Foreskin fibroblast (primary cell): ENCODE measurements around the gene BMERB1.

DNA sequence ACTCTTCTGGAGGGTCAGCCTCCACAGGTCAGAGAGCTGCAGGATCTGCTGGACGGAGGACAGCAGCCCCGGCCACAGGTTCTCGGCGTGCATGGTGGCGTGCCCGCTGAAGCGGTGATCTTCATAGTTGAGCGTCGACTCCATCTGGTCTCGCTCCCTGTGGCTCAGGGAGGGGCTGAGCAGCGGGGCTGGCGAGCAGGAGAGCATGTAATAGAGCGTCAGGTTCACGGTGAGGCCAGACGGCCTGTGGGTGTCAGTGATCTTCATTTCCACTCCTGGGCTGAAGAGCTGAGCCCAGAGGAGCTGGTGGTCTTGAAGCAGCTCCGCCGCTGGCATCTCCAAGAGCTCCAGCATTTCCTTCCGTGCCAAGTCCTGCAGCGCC is 14.0 kb downstream of the PDXDC1 start:
- RRBS = no CpG with 5 or more reads among the region's 19 CpGs

DNA sequence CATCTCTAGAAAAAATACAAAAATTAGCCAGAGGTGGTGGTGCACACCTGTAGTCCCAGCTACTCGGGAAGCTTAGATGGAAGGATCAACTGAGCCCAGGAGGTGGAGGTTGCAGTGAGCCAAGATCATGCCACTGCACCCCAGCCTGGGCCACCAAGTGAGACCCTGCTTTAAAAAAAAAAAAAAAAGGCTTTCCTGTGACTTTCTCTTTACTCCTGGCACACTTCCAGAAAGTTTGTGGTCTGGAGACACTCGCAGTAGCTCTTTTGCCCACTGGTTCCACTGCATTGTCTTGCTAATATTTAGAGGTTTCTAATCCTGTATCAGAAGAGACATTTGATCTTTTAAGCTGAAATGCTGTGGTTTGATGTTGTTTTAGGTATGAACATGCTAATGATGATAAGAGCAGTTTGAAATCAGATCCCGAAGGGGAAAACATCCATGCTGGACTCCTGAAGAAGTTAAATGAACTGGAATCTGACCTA is 23.4 kb downstream of the NTAN1 start:
- RRBS = no CpG with 5 or more reads among the region's 3 CpGs

DNA sequence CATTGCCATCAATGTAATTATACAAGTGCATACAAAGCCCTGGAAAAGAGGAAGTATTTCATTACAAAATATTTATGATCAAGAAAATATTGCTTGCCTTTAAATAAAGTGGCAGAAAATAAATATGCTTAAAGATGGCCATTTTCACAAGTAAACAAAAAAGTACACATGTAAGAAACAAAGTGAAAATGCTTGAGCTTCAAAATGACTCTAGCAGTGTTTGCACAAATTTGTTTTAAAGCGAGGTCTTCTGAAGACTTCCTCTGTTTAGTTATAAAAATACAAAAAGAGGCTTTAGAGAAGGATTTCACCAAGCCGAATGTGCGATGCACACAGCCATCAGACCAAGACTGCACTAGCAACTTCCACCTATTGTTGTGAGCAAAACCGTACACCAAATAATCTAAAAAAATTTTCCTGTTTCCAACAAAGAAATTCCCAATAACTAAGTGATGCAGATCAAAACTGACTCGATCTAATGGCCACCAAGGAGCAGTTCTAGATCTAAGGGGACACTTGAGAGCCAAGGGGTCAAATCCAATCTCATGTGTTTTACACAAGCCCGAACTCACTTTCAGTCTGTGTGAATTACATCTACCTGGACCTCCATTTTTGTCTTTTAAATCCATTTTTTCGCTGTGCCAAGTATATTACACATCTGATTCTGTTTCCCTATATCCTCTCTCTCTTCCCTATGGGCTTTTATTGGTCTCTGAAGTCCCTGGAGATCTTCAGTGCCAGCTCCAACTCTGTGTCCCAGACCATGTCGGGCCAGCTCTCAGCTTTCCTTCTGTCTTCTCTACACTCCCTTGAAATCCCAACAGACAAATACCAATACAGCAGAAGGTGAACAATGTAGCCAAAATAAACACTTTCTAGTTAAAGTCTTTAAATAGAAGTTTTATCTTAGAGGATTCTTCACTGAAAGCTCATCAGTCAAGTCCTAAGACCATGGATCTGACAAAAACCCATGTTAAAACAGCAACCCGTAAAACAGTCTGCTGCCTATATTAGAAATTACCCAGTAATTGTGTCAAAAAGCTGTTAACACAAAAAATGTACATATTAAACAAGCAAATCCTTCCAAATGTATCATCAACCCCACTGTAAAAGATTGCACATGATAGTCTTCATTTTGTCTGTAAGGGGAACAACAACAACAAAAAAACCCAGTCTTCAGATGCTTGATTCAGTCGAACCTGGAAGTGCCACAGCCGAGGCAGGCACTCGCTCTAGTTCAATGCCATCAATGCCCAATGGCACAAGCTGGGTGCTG is 5.0 kb upstream of the NTAN1 start:
- RRBS = no CpG with 5 or more reads among the region's 12 CpGs

GRCh38 chr16:15206317-15206738 is 112.3 kb upstream of the RRN3 start:
- RRBS = no CpG with 5 or more reads among the region's 8 CpGs

GRCh38 chr16:15434236-15435556 is at the start of gene BMERB1:
TSS of gene BMERB1 (plus strand) at chr16:15434588.
- RRBS = 3% methylated on average over 12 of the region's 78 CpGs

DNA sequence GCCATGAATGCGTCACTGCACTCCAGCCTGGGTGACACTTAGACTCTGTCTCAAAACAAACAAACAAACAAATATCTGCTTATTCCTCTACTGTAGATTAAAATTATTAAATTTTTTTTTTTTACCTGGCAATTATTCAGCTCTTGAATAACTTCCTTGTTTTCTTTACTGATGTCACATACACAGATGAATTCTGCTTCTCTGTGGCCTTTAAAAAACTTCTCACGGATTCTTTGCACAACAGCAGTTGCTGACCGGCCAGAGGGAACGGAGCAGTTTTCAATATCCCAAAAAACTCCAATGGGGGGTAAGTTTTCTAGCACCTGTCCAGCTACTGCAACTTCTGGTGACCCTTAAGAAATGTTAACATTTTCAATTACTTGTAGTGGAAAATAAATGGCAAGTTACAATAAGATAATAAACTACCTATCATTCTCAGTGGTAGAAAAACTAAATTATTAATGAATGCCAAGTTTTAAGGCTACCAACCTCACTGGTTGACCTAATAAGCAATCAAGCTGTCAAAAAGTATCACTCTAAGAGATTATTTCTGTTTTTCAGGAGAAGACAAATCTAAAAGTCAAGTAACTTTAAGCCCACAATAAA is 9.4 kb downstream of the MARF1 start:
- RRBS = no CpG with 5 or more reads among the region's 4 CpGs

- RRBS = no CpG with 5 or more reads among the region's 5 CpGs
Measured at GRCh38 chr16:15640907-15641452, 2.0 kb downstream of the MARF1 start.

GRCh38 chr16:15714776-15715362 is 64.8 kb downstream of the NDE1 start:
- RRBS = no CpG with 5 or more reads among the region's 25 CpGs

GRCh38 chr16:16016372-16016838 is 67.0 kb downstream of the ABCC1 start:
- RRBS = no CpG with 5 or more reads among the region's 11 CpGs

GRCh38 chr16:16074612-16074857 is 125.1 kb downstream of the ABCC1 start:
- RRBS = no CpG with 5 or more reads among the region's 4 CpGs

- RRBS = no CpG with 5 or more reads among the region's 15 CpGs
Measured at GRCh38 chr16:16143741-16144460, 79.4 kb downstream of the ABCC6 start.

DNA sequence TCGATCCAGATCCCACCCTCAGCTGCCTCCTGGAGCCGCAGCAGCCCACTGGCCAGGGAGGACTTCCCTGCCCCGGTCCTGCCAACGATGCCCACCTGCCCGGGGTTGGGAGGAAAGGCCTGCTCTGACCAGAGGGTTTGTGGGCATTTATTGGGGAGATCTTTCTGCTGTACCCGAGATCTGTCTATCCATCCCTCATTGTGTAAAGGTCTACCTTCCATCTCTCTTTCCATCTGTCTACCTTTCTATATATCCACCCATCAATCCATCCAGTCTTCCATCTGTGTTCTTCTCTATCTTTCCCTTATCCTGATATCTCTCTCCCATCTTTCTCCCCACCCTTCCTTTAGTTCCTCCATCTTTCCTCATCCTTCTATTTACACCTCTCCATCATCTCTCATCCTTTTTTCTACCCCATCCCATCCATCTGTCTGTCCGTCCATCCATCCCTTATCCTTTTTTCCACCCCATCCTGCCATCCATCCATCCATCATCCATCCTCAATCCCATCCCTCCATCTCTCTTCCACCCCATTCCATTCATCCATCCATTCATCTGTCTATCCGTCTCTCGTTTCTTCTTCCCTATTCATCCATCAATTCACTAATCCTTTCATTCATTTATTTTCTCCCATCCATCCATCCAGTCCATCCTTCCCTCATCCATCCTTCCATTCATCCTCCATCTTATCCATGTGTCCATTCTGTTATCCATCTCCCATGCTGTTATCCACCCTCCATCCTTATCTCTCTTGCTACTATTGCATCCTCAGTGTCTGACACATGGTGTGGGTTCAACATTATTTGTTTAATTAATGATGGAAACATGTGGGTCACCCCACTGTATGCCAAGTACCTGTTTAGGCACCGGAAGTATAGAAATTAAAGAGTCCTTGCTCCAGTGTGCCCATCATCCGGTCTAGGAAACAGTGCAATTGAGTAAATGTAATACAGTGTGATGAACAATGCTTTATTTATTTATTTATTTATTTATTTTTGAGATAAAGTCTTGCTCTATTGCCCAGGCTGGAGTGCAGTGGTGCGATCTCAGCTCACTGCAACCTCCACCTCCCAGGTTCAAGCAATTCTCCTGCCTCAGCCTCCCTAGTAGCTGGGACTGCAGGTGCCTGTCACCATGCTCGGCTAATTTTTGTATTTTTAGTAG is 68.0 kb downstream of the ABCC6 start:
- RRBS = 100% methylated on average over 1 of the region's 13 CpGs

DNA sequence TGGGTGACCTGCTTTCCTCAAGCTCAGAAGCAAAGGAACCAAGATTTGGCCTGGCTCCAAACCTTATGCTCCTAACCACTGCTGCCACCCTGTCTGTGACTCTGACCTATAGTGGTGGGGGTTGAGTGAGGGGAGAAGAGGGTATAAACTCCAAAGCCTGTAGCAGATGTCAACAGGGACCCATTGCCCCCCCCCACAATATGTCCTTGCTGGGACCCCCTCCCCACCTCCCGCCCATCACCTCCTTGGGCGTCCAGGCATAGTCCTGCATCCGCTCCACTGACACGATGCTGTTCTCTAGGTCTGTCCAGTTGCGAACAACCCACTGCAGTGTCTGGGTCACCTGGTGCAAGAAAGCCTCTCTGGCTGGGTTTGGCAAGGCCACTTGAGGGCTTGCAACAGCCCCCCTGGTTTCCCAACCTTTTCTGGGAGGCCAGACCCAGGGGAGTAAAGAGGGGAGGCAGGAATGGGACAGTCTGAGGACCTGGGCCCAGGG is 64.0 kb downstream of the ABCC6 start:
- RRBS = no CpG with 5 or more reads among the region's 5 CpGs

DNA sequence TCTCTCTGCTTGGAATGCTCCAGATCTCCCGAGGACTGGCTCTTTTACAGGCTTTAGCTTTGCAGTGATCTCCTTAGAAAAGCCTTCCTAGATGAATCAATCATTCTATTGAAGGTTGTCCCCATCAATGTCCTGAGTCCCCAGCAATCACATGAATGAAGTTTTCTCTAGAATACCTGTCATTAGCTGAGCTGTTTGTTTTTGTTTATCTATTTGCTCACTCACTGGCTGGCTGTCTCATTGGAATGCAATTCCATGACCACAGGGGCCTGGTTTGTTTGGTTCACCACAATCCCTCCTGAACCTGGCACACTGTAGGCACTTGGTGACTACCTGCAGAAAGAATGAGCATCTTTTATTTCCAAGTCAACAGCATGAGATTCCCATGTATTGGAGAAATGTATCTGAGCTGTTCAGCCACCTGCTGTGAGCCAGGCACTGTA is 345.2 kb downstream of the XYLT1 start:
- RRBS = no CpG with 5 or more reads among the region's 1 CpG

DNA sequence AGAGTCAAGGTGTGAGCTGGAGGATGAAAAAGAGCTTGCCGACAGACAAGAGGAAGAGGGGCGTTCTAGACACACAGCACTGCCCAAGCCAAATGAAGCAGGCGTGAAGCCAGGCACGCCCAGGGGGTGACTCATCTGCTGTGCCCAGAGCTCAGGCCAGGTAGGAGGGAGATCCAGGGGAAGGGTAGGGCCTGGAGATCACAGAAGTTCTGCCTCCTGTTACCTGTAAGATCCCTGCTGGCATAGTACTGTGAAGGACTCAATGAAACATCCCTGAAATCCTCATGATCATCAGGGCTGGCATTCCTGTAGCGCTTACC is 158.7 kb downstream of the XYLT1 start:
- RRBS = no CpG with 5 or more reads among the region's 5 CpGs

DNA sequence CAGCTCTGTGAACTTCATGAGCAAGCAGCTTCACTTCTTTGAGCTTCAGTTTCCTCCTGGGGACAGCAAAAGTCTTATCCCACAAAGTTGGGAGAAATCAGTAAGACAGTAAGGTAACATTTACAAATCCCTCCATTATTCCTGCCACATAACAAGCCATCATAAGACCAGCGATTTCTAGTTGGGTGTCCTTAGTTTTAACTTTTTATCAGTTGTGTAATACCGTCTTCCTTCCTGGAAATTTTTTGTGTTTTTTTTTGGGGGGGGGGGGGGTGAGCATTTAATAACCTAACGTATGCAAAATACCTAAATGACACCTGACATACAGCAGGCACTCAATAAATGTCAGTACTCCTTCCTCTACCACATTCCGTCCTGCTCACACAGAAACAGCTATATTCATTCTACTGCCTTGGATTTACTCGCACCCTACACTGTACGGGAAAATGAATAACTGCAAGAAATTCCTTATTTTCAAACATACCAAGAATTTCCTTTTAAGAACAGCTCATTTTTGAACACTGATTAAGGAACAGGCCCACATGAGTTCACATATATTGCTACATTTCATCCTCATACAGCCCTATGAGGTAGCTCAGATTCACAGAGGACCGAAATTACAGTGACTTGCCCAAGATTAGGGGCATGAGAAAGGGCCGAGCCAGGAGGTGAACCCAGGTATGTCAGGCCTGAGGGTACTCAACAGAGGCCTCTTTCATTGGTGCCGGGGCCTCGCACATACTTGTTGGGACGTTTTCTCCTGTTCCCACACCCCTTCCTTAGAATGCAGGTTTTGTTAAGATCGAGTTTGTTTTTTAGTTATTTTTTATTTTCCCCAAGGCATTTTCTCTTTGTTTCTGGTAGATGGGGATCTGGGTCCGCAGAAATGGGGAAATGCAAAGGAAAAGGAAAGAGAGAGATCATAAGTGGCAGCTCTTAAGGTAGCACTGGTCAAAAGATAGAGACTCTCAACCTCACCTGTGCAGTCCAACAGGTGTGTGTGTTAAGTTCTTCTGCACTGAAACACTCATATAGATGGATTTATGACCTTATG is 5.1 kb downstream of the XYLT1 start:
- RRBS = no CpG with 5 or more reads among the region's 13 CpGs

DNA sequence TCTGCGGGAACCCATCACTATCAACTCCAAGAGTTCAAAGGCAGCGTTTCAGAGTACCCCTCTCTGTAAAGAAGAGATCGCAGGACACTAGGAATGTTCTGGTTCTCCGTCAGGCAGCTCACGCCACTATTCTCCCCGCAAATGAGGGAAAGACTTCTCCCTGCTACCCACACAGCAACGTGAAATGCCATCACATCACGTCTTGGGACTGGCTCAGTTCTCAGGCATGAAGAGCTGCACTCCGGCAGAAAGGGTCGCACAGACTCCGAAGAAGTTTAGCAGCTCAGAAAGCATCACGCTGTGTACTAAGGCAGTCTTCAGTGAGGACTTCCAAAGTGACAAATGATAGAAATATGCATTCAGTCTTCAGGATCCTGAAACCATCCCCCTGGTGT is 1.9 kb downstream of the XYLT1 start:
- RRBS = no CpG with 5 or more reads among the region's 12 CpGs

DNA sequence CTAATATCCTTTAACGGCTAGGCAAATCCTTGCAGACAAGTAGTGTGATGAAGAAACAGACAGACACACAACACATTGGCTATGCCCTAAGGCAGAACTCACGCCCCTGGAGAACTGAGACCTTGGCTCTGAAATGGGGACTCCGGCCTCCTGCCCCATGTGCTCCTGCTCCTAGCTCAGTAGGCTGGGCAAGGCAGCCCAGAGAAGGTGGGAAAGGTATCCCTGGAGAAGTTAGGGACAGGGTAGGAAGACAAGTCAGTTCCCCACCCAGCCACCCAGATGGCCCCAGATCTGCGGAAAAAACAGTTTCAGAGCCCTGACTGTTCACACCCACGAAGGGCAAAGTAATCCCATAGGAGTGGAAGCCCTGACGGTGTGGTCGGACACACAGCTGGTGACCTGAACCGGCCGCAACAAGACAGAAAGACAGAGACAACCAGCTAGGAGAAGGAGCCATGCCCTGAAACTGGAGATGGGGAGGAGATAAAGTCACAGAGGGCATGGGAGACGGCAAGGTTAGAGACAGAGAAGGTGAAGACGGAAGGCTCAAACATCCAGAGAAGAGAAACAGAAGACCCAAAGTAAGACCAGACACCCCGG is 1.4 kb downstream of the XYLT1 start:
- RRBS = no CpG with 5 or more reads among the region's 12 CpGs

GRCh38 chr16:18837254-18837689 is 35.9 kb upstream of the ARL6IP1 start:
- RRBS = no CpG with 5 or more reads among the region's 5 CpGs

DNA sequence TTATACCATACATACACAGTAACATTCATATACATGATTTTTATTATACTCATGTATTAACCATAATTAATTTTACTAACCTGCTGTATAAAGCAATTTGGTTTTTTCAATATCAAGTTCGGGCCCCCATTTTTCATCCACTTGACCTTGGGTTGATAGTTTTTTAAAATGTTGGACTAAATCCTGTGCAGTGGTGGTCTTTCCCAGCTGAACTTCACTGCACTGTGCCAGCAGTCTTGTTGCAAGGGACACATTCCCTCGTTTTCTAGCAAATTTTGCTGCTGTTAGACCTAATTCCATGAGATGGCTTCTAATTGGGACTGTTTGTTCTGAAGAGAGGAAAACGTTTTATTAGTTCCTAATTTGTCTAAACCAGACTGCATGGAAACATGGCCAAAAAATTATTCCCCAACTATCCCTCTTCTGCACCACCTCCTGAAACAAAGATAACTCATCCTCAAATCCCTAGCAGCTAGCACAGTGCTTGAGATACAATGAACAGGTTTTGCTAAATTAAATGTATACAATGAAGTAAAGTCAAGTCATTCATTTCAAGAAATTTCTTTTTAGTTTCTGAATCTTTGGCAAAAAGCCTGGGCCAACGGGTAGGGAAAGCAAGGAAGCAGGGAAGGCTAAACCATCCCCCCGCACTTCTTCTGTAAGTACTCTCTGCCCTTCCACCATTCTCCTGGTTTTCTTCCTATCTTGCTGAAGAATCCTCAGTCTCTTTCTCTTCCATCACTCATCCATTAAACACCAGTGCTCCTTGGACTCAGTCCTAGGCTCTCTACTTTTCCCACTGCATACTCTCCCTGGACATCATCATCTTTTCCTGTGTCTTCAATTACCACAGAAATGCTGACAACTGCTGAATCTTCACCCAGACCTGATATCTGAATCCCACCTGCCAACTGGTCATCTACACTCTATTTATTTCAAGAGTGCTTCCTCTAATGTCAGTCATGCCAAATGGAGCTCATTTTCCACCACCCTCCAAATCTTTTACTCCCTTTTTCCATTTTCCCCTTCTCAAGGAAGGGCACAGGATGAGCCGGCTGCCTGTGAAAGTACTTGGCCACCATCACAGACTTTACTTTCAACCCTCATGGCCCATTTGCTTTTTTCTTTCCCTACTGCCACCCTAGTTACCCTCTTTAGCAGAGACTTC is 53.6 kb upstream of the ARL6IP1 start:
- RRBS = no CpG with 5 or more reads among the region's 6 CpGs